Omental fat pad (tissue), 4 donors: ENCODE data around the genes H3-7 and PEX11B.

GRCh38 chr1:120529852-120530537, 115.2 kb downstream of the NBPF8 start:
- PRO-cap: no peak
- RAMPAGE, long total RNA, 4 experiments: no peak in any of the 4 experiments

DNA sequence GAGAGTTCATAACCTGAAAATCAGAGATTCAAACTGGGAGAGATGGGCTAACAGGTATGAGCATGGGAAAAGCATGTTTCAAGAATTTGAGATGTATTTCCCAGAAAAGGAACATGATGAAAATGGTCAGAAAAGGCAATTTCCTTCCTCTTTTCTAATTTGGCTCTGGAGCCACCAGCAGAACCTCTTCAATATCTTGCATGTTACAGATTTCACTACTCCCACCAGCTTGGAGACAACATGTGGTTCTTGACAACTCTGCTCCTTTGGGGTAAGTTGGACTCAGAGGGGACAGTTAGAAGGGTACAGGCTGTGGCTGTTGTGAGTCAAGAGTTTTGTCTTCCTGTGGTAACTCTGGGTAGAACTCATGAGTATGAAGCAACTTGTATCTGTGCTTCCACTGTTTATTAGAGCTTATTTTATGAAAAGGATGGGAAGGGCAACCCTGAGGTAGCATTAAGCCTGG, 97.0 kb downstream of the FAM72B start:
- PRO-cap: no peak
- RAMPAGE, long total RNA, 4 experiments: start-site peak on the plus strand in 1 of 4 experiments, centred at position 222 of the sequence, 21 reads per replicate

GRCh38 chr1:121185616-121186181, 924 bp downstream of the SRGAP2C start:
- PRO-cap: no peak
- RAMPAGE, long total RNA, 4 experiments: no peak in any of the 4 experiments

DNA sequence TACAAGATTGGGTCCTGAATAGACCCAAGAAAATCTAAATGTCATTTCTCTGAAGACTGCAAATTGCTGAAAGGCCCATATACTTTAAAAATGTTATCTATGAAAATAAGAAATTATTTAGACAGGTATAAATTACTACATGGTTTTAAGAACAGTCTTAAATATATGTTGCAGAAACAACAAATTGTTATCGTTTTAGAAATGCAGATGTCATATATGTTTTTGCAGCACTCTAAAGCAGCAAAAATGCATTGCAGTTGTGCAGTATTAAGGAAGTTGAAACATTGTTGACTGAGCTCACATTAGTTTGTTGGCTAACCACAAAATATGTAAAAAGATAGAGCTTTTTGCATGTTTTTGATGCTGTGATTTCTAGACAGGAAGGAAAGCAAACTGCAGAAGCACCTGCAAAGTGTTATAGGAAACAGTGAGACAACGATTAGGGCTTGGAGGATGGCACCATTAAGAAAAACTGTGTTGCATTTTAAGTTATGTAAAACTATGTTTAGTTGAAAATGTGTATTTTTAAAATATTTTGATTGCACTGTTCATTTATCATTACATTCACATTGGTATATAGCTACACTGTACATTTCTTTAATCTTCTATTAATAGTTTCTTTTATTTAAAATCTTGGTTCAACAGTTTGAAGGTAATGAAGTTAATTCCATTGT, 366.7 kb downstream of the SRGAP2C start:
- PRO-cap: no peak
- RAMPAGE, long total RNA, 4 experiments: no peak in any of the 4 experiments

DNA sequence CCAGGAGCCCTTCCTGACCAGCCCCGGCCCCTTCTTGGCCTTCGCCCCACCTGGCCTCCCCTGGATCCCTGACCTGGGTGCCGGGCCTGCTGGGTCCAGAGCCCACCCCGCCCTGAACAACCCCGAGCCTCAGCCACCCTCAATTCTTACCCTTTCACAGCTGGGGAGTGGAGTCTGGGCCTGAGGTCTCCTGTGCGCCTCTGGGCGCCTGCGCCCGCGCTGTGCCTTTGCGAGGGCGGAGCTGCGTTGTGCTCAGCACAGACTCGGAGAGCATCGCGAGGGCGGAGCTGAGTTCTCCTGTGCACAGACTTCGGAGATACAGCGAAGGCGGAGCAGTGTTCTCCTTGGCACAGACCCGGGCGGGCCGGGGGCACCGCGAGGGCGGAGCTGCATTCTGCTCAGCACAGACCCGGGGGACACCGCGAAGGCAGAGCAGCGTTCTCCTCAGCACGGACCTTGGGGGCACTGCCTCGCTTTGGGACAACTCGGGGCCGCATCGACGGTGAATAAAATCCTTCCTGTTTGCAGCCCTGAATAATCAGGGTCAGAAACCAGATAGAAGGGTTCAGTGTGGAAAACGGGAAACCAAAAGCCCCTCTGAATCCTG, 481.2 kb downstream of the H3-7 start:
- PRO-cap: no peak
- RAMPAGE, long total RNA, 4 experiments: no peak in any of the 4 experiments

DNA sequence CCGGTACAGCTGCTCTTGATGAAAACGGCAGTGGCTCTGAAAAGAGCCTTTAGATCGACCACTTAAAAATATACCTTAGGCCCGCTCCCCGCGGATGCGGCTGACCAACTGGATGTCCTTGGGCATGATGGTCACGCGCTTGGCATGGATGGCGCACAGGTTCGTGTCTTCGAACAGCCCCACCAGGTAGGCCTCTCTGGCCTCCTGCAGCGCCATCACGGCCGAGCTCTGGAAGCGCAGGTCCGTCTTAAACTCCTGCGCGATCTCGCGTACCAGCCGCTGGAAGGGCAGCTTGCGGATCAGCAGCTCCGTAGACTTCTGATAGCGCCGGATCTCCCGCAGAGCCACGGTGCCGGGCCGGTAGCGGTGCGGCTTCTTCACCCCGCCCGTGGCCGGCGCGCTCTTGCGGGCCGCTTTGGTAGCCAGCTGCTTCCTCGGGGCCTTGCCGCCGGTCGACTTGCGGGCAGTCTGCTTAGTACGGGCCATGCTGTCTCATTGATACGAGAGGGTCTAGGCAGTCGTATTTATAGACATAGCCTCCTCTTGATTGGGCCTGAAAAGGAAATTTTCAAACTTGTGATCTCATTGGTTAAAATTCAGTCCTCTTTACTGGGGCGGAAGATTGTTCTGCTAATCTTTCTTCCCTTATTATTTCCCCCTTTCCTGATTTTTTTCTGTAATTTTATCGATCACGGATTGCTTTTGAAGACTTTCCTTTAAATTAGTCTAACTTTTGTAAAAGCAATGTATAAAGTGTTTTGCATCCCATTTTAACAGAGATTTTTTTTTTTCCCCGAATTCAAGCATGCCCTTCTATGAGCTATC, at the start of gene H3-7:
H3-7 (minus strand) TSS at position 497 of the 825 bp plus-strand sequence.
- PRO-cap: no peak
- RAMPAGE, long total RNA, 4 experiments: no peak in any of the 4 experiments

- PRO-cap: no peak
- RAMPAGE, long total RNA, 4 experiments: no peak in any of the 4 experiments
Measured at GRCh38 chr1:144560027-144560308, 32.7 kb upstream of the PPIAL4F start.

- PRO-cap: no peak
- RAMPAGE, long total RNA, 4 experiments: no peak in any of the 4 experiments
Measured at GRCh38 chr1:145009837-145010185, 85.3 kb downstream of the SRGAP2B start.

DNA sequence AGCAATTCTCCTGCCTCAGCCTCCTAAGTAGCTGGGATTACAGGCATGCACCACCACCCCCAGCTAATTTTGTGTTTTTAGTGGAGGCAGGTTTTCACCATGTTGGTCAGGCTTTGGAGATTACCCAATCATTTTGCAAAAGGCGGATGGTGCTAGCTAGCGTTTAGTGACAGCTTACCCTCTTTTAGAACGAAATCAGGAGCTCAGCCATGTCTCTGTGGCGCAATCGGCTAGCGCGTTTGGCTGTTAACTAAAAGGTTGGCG, 33.2 kb downstream of the FAM72D start:
- PRO-cap: no peak
- RAMPAGE, long total RNA, 4 experiments: no peak in any of the 4 experiments

- PRO-cap: no peak
- RAMPAGE, long total RNA, 4 experiments: no peak in any of the 4 experiments
Measured at GRCh38 chr1:145214338-145214918, 27.5 kb downstream of the PPIAL4D start.

- PRO-cap: no peak
- RAMPAGE, long total RNA, 4 experiments: no peak in any of the 4 experiments
Measured at GRCh38 chr1:145286857-145287530, 45.0 kb upstream of the PPIAL4D start.

DNA sequence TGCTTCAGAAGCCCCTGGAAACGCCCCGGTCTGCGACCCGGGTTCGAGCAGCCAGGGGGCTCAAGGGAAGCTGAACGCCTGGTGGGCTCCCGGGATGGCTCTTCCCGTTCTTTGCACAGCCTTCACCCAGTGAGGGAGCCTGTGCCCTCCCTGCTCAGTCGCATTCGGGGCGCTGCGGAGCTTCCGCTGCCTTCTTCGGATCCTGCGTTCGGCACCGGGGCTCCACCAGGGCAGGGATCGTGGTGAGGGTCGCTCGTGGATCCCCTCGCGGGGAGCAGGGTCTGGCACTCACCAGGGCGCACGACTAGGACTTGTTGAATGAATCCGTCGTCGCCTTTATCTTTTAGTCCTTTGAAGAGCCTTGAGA, 50.3 kb upstream of the NBPF20 start:
- PRO-cap: no peak
- RAMPAGE, long total RNA, 4 experiments: no peak in any of the 4 experiments

DNA sequence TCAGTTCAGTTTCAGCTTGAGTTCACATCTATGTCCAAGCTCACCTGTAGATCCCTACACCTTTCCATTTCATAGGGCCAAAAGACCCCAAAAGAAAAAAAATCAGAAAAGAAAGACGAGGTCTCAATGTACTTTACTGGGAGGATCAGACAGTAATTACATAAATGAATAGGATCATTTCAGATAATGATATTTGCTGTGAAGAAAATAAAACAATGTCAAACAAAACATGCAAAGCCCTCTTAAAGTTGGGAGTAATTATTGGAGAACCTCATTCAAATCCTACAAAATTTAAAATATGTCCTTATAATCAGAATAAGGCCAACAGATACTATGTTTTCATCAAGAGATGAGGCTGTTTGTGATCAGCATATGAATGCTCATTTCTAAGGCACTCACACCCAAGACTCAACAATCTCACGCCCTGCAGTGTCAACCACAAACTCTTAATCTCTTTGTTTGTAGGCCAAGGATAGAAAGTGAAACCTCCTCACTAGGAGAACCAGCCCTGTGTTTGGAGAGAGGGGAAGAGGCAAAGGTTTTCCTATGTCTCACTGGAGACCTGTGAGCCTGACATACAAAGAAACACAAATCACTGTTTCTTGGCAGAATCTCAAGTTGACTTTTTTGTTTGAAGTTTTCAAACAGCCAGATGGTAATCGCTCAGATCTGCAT, 16.8 kb downstream of the PDZK1 start:
- PRO-cap: no peak
- RAMPAGE, long total RNA, 4 experiments: no peak in any of the 4 experiments

DNA sequence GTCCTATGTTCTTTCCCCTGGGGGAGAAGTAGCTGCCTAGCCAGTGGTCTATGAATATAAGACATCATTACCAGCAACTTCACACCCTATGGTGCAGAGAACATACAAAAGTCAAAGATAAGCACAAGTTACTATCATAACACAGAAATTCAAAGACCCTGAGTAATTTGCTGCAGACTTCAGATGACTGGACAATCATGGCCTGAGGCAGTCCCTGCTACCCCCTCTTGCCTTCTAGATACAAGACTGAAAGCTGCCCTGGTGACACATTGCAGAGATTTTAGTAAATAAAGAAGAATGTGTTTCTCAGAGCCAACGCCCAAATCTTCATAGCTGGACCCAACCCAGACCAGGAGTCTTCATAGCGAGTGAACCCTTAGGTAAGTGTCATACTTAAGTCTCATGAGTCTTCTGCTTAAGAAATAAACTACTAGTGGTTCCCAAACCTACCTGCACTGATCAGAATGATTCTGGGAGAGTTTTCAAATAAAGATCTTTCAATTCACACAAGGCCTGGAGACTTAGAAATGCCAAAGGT, 885 bp downstream of the PDZK1 start:
- PRO-cap: no peak
- RAMPAGE, long total RNA, 4 experiments: no peak in any of the 4 experiments

DNA sequence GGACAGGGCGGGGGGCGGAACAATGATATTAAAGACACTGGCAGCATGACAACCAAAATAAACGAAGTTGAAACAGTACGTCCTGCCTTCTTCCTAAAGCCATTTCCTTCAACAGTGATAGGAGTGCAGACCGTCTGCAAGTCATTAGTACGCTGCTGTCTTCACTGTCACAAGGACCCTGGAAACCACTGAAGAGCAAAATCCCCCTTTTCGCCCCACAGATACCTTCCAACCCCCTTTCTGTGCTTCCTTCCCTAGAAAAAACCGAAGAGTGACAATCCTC, 922 bp downstream of the RNF115 start:
- PRO-cap: no peak
- RAMPAGE, long total RNA, 4 experiments: no peak in any of the 4 experiments

DNA sequence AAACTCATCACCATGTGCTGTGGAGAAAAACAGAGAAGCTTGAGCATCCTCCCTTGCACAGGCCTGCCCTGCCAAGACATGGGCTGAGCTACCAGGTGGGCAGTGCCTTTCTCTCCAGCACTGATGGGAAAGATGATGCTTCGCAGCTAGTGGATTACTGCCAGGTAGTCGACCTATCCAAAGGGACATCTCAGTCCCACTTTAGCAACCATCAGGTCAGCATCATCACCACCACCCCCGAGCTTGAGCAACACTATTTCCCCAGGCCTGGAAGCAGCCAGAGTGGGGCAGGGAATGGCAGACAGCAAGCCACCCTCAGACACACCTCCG, 1.9 kb downstream of the PIAS3 start:
- PRO-cap: no peak
- RAMPAGE, long total RNA, 4 experiments: no peak in any of the 4 experiments

DNA sequence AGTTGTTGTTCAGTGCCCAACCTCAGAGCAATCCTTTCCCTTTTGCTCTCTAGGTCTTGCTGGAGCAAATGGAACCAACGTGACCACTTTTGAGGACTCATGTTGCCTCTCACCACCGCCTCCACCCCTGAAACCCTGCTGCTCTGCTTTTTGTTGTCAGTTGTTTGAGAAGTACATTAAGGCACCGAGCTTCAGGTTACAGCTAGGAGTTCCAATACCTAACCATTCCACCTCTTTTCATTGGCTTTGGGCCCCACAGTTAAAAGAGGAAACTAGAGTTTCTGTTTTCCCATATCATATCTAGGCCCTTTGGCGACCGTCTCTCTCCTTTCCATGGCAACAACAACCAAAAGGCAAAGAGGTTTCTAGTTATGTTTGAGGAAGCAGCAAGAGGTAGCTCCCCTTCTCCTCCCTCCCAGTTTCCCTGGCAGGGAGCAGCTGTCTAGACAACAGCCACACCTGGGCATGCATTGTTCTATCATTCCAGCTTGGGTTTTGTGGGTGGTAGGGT, 5.9 kb downstream of the ANKRD35 start:
- PRO-cap: no peak
- RAMPAGE, long total RNA, 4 experiments: no peak in any of the 4 experiments

- PRO-cap: no peak
- RAMPAGE, long total RNA, 4 experiments: start-site peak on the minus strand in 4 of 4 experiments, at chr1:145918688-145918728 at its widest, 61 to 147 reads per replicate
Measured at GRCh38 chr1:145918024-145919256, at the start of gene PEX11B. Gene PEX11B, minus strand, starts transcription at chr1:145918717.

DNA sequence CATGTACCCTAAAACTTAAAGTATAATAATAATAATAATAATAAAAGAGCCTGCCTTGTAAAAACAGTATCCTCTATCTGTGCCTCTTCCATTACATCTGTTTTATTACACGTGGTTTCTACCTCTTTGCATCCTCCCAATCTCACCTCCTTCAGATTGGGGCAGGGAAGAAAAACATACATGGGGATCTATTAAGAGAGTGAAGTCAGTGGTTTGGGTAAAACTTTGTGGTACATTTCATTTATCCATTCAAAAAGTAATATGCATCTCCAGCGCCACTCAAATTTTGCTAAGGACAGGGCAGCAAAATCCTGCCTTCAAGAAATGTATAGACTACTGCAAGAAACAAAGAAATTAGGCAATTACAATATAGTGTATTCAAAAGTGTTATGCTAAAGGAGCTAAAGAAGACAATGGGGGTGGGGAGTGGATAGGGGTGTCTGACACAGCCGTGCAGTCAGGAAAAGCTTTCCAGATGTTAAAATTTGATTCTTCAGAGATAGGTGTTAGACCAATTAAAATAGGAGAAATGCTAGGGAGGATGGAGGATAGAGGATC, 2.4 kb upstream of the PEX11B start:
- PRO-cap: no peak
- RAMPAGE, long total RNA, 4 experiments: no peak in any of the 4 experiments

- PRO-cap: no peak
- RAMPAGE, long total RNA, 4 experiments: no peak in any of the 4 experiments
Measured at GRCh38 chr1:145926546-145926854, 784 bp downstream of the RBM8A start.